T47D (cell line): ENCODE measurements around the gene CNPY2.

DNA sequence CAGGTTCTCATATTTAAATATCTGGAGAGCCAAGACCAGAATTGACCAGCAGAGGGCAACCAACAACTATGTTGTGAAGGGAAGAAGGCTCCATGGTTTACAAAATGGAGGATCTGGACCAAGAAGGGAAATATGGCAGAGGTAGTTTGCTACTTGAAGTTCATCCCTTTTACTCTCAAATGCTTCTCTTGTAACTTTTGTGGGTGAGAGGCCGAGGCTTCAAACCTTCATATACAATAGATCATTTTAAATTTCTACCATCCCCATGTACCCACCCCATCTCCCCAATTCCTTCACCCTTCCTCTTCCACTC is 3.8 kb upstream of the SMARCC2 start:
- RRBS: no CpG with 5 or more reads among the region's 1 CpG

GRCh38 chr12:56220528-56221119 is 1.1 kb downstream of the RNF41 start:
- RRBS: no CpG with 5 or more reads among the region's 10 CpGs

DNA sequence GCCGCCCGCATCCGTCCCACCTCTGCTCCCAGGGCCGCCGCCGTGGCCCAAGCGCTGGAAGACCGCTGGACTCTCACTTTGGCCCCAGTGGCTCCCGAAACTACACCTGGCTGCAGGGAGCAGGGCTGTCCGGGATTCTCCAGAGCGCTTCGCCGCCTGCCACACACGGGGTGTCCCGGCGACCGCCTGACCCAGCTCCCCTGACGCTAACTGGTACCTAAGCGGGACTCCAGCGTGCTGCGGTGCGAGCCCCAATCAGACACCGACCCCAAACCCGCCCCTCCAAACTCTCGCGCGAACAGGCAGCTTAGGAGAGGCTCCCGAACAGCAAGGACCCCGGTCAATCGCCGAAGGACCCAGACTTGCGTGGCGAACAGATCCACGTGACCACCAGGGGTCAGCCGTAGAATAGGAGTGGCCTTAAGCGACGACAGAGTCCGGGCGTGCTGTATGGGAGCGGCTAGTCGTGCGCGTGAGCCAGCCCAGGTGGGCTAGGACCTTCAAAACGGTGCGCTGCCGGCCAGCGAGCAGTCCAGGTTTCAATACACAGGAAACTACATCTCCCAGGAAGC is at the start of gene CNPY2:
CNPY2 (minus strand) TSS at position 188 of the 572 bp plus-strand sequence.
- RRBS: 2% methylated on average over 23 of the region's 47 CpGs

DNA sequence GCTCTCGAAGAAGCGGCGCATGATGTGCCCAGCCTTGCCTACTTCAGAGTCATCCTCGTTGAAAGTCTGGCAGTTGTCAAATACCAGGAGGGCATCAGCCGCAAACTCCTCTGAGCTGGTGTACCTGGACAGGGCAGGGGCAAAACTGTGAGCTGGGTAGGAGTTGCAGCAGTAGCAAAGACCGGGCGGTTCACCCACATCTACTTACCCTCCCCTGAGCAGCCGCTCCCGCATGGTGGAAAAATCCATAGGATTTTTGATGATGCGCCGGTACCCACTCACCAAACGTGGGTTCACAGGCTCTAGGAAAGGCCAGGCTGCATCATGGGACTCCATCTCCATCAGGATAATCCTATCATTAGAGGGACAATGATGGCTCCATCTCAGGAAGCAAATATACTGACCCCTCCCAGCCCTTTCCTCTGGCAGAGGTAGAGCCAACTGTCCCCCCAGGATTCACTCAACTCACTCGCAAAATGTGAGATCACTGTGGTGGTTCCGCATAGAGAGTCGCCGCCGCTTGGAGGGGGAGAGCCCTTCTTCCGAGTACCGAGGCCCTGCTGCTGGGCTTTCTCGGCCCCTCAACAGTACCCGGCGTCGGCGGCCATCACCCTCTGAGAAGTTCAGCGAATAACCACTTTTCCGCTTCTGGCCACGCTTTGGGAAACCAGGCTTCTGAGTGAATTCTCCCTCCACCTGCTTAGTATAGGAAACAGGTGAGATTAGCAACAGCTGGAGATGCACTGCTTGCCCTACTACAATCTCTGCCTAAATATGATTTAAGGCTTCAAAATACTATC is 31.3 kb downstream of the BAZ2A start:
- RRBS: 96% methylated on average over 4 of the region's 27 CpGs

GRCh38 chr12:56611709-56612410 is 18.3 kb downstream of the BAZ2A start:
- RRBS: no CpG with 5 or more reads among the region's 7 CpGs

DNA sequence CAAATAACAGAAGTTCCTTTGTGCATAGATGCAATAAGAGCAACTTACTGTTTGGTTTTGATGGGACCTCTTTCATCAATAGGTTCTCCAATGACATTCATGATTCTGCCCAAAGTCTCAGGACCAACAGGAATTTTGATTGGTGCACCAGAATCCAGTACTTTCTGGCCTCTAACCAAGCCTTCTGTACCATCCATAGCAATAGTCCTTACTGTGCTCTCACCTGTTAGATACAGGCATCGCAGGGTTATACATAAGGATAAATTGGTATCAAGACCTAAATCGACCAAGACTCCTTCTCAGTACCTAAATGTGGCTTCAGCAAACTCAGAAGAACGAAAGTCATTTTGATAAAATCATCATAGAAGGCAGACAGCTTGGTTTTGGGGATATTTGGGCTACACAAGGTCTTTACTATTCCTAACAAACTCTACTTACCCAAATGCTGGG is 1.0 kb downstream of the ATP5F1B start:
- RRBS: no CpG with 5 or more reads among the region's 3 CpGs

DNA sequence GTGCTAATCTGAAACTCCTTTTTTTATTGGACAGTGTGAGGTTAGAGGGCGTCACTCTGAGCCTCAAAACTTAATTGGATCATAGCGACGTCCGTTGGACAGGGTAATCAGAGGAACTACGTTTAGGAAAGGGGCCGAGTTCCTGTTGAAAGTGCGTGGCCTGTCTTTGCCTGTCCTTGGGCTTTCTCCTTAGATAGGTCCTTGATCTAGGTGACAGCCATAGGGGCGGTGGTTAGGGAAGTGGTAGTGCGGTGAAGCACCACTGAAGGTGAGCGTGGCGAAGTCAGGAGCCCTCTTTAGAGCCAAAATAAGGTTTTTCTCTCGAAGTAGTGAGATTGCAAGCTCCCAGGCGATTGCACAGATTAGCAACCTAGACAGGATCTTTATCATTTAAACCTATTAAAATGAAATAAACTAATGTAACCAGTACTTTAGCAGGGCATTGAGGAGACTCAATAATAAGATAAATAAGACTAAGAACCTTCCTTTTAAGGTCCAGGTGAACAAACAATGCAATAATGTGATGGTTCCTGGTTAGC is 427 bp upstream of the ATP5F1B start:
- RRBS: no CpG with 5 or more reads among the region's 13 CpGs

GRCh38 chr12:56686878-56687712 is 989 bp downstream of the PTGES3 start:
- RRBS: 1% methylated on average over 13 of the region's 37 CpGs

DNA sequence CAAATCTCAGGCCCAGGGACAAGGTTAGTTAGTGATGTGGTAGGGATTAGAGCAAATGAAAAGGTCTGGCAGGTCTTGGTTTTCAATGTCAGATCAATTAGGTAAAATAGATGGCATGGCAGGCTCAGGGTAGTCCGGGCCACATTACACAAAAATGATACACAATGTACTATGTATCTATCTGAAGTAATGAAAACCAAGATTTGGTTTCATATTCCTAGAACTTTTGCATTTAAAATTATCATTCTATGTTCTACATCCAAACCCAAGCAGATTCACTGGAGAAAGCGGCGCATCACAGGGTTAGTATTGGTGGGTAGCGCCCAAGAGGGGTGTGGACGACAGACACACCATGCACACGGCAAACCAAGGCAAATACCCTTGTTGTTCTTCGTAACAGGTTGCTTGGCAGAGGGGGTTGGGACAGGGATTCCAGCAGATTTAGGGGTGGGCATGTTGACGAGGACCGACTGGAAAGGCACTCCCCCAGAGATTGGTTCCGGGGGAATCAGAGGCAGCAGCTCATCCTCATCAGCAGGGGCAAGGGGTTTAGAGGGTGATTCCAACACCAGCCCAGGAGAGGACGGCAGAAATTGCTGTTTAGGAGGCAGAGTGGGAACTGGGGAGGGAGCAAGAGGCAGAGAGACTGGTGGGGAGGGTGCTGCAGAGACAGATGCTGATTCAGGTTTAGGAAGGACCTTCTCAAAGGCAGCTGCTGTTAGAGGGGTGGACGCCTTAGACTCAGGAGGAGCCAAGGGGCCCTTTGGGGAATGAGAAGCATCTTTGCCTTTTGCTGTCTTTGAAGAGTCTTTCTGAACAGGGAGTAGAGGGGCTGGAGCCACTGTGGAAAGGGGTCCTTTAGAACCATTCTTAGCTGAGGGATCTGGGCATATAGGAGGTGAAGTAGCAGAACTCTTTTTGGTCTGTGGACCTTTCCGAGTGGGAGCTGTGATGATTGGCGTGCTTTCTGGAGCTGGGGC is 9.3 kb downstream of the NACA start:
- RRBS: no CpG with 5 or more reads among the region's 14 CpGs

DNA sequence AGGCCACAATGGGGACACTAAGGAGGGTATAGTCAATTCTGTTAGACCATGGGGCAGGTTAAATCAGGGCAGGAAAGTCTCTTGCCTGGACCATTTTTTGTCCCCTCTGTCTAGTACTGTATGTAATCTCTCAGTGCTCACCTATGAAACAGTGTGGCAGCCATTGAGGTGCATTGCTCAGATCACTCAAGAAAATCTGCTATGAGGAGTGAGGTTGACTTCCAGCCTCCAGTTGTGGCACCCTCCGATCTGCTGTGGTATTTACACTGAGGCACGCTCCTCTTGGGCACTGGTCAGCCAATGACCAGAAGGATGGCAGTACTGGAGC is 7.6 kb downstream of the HSD17B6 start:
- RRBS: no CpG with 5 or more reads among the region's 2 CpGs

DNA sequence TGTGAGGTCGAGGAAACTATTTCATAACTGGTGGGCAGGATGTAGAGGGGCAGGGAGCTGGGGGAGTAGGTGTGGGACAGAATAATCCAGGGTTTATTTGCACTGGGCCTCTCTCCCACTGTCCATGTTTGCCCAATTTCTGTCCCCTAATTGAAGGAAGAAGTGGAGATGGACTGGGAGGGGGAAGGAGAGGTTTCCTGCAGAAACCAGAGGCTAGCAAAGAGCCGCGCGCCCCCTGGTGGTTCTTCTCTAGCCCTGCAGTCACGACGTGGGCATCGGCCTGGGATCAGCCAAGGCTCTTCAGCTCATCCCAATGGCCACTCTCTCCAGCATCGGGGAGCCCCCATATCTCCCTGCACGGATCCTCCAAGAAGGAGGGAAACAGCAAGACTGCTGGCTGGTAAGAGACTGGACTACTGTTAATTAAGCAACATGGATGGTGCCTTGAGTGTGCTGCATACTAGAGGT is 6.8 kb upstream of the GPR182 start:
- RRBS: no CpG with 5 or more reads among the region's 9 CpGs

DNA sequence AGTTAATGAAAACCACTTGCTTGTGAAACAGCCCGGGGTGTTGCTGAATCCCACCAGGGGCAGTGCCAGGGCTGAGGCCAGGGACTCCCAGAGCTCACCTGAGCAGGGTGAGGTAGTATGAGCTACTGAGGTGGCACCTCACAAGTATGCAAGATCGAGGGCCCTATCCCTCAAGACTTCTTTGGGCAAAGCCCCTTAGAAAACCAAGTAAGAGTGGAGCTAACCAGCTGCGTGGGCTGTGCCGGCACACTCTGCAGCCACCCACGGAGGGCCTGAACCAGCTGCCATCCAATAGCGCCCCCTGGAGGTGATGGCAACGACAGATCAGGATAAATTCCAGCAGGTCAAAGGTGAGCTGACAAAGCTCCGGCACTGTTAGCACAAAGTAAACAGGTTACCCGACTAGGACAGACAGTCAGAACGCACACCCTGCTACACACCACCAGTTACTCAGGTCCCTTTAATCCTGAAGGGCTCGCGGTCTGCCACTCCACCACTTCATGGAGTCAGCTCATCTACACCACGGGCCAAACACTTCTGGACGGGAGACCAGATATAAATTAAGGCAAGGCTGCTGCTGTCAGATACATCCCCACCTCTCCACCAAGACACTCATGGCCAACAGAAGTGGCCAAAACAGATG is 4.9 kb downstream of the ZBTB39 start:
- RRBS: 9% methylated on average over 3 of the region's 14 CpGs

DNA sequence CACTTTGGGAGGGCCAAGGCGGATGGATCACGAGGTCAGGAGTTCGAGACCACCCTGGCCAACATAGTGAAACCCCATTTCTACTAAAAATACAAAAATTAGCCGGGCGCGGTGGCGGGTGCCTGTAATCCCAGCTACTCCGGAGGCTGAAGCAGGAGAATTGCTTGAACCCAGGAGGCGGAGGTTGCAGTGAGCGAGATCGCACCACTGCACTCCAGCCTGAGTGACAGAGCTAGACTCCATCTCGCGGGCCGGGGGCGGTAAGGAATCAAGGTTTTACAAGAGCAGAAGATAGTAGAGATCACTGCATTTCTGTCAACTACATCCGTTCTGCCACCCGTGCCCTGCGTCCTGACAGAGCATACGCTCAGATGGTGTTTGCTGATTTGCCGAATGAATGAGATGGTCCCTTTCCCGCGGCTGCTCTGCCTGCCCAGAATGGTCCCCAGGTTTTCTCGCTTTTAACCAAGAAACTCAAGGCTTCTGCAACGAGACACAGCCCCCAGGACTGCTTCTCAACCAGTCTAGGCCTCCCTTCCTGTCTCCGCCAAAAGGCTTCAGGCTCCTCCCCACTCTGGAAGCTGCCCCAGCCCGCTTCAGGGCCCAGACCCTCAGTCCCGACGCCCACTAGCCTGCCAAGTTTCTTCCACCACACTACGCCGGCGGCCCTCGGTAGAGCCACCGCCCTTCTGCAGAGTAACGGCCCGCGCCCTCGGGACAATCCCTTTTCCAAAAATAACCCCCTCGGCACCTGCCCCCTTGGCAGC is 573 bp downstream of the NEMP1 start:
- RRBS: under 1% methylated on average over 8 of the region's 38 CpGs

DNA sequence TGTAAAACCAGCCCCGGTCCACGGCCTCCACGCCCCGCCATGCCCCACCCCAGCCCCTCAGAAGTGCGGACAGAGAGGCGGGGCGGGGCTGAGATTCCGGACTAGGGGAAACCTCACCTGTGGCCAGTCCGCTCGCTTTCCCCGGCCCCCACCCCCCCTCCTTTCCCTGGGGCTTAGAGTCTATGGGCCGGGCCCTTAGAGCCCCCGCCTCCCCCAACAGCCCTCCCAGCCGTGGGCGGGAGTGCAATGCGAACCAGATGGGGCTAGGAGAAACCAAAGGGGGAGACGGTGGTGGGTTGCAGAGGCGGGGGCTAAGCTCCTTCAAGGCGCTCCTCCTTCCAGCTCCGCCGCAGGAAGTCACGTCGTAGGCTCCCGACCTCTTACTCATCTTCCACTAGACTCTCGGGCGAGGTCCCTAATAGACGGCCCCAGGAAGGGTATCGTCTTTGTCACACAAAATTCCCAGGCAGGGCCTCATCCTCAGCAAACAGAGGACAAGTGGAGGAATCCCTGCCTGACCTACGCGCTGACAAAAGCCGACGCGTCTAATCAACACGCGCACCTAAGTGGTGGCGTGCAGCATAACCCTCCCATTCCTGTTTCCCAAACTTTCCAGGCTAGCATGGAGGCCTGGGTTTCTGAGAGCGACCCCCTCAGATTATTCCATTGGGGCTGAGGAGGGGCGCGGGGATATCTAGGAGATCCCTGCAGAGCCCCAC is 1.1 kb upstream of the NAB2 start:
- RRBS: 1% methylated on average over 10 of the region's 39 CpGs

- RRBS: no CpG with 5 or more reads among the region's 29 CpGs
These were observed 4.8 kb downstream of the NAB2 start for GRCh38 chr12:57093396-57094455.

GRCh38 chr12:57126971-57128192 is 901 bp upstream of the LRP1 start:
- RRBS: 2% methylated on average over 15 of the region's 59 CpGs

DNA sequence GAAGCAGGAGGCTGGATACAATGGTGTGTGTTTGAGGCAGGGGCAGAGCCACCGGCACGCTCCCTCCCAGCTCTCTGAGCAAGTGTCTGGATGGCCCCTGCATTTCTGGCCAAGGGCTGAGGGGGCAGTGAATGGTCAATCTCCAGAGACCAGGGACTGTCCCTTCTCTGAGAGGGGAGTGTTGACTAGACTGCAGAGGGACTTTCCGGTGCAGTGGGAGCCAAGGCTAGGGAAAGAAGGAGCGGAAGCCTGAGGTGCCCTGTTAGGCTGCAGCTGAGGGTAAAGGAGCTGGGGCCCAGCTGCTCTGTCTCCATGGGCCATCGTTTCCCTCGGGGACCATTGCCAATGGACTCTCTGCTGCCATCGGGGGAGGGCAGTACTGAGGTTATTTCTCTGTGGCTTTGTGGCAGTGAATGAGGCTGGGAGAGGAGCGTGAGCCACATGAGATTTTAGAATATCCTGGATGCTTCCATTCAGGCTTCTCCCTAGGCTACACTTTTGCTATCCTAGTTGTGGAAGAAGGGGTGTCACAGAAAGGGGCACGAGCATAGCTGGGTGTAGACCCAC is 17.4 kb downstream of the LRP1 start:
- RRBS: 93% methylated on average over 1 of the region's 9 CpGs

GRCh38 chr12:57202264-57202644 is 14.3 kb upstream of the NXPH4 start:
- RRBS: no CpG with 5 or more reads among the region's 21 CpGs

- RRBS: no CpG with 5 or more reads among the region's 23 CpGs
These were observed 12.1 kb upstream of the NXPH4 start for GRCh38 chr12:57204410-57205035.

GRCh38 chr12:57211759-57212031 is 4.9 kb upstream of the NXPH4 start:
- RRBS: 94% methylated on average over 4 of the region's 8 CpGs